Endodermal cell (in vitro differentiated cells): ENCODE measurements around a stretch of chr13.

DNA sequence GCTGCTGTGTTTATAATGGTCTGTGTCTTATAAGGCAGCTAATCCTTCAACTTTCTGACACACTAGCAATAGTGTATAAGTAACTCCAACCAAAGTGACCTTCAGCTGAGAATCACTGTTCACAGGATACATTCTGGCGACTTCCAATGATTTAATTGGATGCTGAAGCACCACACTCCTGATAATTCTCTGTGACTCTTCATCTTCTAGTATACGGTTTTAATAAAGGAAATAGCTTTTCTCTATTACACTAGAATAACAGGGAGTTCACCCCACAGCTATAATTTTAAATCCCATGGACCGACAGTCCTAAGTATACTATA is 6.1 kb downstream of the IRS2 start:
- PRO-cap: no peak

GRCh38 chr13:110012111-110012696 is 225.8 kb upstream of the IRS2 start:
- PRO-cap: no peak

GRCh38 chr13:110062327-110063072 is 244.5 kb downstream of the COL4A1 start:
- PRO-cap: no peak

DNA sequence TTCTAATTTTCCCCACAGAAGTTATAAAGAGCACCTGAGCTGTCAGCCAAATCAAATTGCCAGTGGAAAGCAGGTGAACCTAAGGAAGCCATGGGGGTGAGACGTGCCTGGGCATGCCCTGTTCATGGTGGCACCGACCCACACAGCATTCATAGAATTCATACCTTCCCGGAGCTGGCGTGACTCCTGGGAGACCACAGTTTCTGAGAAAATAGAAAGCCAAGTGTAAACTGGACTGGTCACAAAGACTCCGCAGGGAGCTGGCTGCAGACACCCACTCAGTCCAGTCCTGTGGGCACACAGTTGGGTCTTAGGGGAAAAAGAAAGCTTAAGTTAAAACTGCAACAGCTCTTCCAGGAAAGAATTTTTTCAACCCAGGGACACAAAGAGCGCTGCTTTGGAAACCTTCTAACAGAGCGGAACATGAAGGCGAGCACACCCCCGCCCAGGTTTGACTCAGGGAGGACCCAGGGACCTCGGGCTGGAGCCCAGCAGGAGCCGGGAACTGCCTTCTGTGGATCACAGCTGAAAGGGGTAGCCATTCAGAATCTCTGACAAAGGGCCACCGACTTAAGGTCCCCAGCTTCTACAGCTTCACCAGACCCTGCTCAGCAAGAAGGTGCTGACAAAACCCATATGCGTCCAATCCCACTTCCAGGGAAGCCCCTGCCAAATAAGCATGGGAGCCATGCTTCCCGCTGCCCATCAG is 183.8 kb downstream of the COL4A1 start:
- PRO-cap: no peak

- PRO-cap: no peak
Observed at GRCh38 chr13:110137646-110138534, 169.1 kb downstream of the COL4A1 start.

DNA sequence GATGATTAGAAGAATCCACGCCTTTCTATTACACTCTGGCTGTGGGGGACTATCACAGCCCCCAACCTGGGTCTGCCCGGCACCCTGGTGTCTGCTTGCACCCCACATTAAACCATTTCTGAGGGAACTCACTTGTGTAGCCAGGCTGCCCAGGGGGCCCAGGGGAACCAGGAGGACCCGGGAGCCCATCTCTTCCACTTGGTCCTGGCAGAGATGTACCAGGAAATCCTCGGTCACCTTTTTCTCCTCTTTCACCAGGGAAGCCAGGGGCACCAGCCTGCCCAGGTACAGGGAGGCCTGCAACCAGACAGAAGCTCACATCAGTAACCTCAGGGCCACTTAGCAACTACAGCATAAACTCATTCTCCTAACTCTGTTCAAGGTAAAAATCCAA is 108.6 kb downstream of the COL4A1 start:
- PRO-cap: no peak

DNA sequence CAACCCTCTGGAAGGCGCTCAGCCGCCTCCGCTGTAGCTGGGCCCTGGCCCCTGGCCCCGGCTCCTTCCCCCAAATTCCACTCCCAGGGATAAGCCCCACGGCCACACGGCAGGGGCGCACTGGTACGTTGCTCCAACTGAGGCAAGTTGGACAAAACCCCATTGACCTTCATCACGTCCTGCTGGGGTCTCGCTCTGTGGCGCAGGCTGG is 58.7 kb downstream of the COL4A1 start:
- PRO-cap: no peak

DNA sequence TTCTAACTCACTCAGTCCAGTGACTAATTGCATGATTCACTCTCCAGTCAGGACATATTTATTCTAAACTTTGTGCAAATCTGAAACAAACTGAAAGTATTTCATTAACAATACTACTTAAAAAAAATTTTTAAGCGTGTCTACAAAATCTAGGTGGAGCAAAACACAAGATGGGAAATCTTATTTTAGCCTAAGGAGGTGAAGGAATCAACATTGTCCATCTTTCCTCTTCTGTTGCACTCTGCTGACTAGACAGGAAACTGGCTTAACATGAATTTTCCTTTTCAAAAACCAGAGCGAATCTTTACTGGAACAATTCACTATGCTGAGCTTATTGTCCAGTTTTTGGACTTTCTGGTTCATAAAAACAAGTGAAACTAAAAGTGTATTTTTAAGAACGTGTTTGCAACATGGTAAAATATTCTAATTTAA is 47.7 kb downstream of the COL4A1 start:
- PRO-cap: no peak

DNA sequence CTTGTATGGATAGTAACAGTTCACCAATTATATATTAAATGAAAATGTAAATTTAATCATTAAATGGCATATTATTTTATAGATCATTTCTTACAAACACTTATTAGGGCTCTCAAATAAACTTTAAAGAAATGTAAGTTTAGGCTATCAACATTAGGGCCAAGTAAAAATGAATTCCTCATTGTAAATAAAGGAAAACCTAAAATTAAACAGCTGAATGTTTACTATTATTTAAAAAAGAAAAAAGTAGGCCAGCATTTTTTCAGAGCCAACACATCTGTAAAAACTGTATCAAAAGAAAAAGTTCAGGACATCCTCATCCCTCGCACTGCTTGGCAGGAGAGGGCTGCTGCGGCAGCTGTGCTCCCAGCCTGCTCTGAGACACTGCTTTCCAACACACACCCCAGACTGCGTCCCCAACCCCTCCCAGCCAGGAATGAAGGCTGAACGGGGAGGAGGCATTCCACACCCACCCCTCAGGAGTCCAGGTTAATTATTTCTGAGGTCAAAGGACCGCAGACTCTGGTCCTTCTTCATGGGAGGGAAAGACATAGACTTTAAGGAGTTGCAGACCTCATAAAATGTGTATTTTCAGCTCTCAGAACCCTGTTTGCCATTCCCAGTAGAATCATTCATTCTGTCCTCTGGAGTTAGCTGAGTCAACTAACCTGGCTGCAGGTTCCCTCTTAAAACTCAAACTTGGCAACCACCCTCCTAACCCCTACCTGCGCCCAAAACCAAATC is 43.1 kb downstream of the COL4A1 start:
- PRO-cap: no peak

- PRO-cap: no peak
Observed at GRCh38 chr13:110265397-110266618, 41.1 kb downstream of the COL4A1 start.

- PRO-cap: unidirectional peak, minus-strand start at chr13:110297205
Observed at GRCh38 chr13:110297045-110297389, 9.9 kb downstream of the COL4A1 start.

- PRO-cap: no peak
Observed at GRCh38 chr13:110343120-110343812, 36.2 kb downstream of the COL4A2 start.

GRCh38 chr13:110357281-110358022 is 50.4 kb downstream of the COL4A2 start:
- PRO-cap: no peak

- PRO-cap: no peak
Observed at GRCh38 chr13:110371504-110372505, 64.7 kb downstream of the COL4A2 start.

- PRO-cap: no peak
Observed at GRCh38 chr13:110387932-110388570, 81.0 kb downstream of the COL4A2 start.

DNA sequence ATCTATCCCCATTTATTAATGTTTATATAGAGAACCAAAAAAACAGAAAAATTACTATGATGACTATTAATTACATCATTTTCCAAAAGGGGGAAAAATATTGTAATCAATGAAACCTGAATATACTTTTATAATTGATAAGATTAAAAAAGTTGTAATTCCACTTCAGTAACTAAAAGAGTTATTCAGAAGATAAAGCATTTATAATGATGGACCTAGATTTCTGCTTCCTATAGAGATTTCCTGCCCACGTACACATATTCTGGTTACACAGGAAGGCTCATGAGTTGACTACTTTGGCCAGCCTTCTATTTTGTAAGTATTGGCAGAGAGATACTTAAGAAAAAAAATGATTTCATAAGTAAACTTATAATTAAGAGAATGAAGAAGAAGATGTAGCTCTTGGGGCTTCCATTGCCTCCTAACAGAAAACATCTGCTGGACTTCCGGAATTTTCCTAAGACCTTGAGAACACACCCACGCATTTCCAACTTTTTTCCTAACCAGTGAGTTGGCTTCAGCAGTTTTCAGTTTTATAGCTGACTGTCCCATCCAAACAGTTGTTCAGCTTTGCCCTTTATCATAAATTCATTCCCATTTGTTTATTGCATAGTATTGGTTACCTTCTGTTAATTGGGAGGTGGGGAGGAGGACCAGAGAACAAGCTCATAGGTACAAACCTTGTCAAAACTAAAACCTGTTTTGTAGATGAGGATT is 93.6 kb downstream of the COL4A2 start:
- PRO-cap: no peak

- PRO-cap: no peak
Observed at GRCh38 chr13:110420318-110421214, 113.5 kb downstream of the COL4A2 start.

DNA sequence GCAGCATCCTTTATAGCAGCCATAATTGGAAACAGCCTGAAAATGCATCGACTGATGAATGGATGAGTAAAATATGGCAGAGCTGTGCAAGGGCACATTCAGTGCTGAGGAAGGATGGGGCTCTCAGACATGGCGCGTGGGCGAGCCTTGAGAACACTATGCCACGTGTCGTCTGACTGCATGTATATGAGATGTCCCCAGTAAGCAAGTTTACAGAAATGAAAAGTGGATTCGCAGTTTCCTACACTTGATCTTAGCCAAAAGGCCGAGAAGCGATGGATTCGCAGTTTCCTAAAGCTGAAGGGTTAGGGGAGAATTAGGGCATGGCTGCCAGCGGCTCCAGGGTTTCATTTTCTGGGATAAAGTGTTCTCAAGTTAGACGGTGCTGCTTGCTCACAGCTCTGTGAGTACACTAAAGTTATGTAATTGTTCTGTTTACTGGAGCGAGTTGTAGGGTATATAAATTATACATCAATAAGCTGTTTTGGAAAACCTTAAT is 78.0 kb downstream of the RAB20 start:
- PRO-cap: no peak

GRCh38 chr13:110561995-110562377 is 464 bp upstream of the RAB20 start:
- PRO-cap: no peak

- PRO-cap: no peak
Observed at GRCh38 chr13:110565254-110565453, 3.6 kb upstream of the RAB20 start.